ENCODE results near the gene FARSB.

- RRBS = 86% methylated on average over 5 of the region's 9 CpGs
Observed at GRCh38 chr2:219574445-219574925, 2.4 kb downstream of the INHA start.

DNA sequence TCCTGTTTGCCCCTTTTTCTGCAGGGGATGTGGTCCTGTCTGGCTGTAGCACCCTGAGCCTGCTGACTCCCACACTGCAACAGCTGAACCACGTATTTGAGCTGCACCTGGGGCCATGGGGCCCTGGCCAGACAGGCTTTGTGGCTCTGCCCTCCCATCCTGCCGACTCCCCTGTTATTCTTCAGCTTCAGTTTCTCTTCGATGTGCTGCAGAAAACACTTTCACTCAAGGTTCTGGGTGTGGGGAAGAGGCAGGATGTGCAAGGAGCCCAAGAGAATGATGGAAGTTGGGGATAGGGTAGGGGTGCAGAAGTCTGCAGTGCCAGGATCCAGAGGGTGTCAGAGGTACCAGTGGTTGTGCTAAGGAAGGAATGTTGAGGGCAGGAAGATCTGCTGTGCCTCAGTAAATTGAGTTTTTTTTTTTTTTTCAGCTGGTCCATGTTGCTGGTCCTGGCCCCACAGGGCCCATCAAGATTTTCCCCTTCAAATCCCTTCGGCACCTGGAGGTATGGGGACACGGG lies 3.6 kb downstream of the STK11IP start:
- RRBS = no CpG with 5 or more reads among the region's 5 CpGs

GRCh38 chr2:219626483-219626877 lies 950 bp upstream of the SLC4A3 start:
- RRBS = no CpG with 5 or more reads among the region's 7 CpGs

GRCh38 chr2:219644816-219645619 lies 17.6 kb downstream of the SLC4A3 start:
- RRBS = 72% methylated on average over 10 of the region's 18 CpGs

DNA sequence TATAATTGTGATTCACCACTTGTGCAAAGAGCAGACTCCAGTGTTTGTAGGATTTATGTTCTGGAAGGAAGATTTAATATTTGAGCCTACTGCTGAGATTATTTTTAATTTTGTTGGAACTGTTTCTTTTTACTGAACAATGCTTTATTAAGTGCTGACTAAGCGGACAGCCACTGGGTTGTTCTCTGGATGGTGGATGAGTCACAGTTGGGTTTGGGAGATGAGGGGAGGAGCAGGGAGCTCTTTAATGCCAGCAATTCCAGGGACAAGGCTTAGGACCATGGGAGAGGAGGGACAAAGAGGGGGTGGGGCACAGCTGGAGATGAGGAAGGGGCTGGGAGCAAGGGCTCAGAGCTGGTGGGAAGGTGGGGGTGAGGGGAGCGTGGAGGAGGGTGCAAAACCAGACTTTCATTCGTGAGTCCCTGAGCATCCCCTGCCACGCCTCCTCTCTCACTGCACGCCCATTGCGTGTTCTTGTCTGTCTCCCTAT lies 18.2 kb downstream of the SLC4A3 start:
- RRBS = no CpG with 5 or more reads among the region's 6 CpGs

DNA sequence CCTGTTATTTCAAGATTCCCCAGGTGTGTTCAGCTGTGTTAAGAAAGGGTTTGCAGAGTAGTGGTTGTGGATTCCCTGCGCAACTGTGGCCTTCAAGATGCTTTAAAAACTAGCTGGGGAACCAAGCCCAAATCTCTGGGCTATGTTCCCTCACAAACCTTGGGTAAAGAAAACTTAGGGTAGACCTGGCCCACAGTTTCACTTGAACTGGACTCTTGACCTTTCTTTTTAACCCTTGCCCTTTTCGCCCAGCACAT lies 294.9 kb downstream of the SLC4A3 start:
- RRBS = no CpG with 5 or more reads among the region's 2 CpGs

GRCh38 chr2:221529064-221529668 lies 42.9 kb downstream of the EPHA4 start:
- RRBS = no CpG with 5 or more reads among the region's 4 CpGs

DNA sequence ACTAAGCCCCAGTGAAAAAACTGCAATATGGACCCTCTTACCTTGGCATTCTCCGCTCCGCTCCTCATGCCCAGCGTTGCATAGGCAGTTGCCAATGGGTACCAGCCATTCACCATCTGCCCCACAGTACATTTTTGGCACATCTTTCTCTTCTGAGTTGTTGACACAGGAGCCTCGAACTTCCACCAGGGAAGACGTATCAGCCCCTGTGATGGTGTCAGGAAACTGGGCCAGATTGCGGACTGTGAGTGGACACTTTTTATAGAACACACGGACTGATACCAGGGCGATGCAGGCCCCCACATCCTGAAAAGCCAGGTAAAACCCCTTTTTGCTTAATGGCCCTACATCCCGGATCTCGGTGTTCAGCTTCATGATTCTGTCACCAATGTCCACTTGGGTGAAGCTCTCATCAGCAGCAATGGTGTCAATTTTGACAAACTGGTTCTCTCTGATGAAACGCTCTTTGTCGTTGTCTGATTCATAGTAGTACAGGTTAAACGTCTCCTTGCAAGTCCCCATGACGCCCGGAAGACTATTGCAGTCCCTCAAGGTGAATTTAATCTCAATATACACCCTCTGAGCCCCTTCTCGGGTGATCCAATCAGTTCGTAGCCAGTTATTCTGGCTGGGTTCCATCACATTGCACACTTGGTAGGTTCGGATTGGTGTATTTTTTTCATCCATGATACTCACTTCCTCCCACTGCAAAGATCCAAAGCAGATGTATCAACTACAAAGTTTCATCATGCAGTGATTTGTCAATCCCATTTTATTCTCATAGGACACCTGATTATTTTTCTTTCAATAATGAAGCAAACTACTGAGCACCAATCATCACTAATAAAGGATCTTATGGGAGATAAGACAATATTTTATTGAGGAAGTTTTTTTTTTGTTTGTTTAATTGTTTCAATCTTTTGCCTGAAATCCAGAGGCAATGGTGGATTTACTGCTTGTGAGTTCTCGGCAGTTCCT lies 8.1 kb downstream of the EPHA4 start:
- RRBS = no CpG with 5 or more reads among the region's 19 CpGs

- RRBS = 10% methylated on average over 18 of the region's 48 CpGs
Observed at GRCh38 chr2:222290907-222291900, 7.6 kb downstream of the PAX3 start.

GRCh38 chr2:222484961-222485278 lies 60.6 kb downstream of the SGPP2 start:
- RRBS = no CpG with 5 or more reads among the region's 5 CpGs

DNA sequence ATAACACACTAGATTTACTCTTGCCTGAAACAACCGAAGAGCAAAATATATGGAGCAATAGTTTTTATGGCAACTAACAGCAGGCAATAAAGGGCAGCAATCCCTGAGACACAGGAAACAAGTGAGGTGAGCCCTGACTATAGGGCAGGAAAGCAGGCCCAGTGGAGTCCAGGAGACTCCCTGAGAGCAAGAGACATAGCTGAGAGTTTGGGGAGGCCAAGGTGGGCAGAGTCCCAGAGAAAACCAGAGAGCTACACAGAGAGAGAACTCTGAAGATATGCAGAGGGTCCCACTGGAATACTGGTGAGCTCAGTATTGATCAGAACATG lies 18.8 kb downstream of the FARSB start:
- RRBS = no CpG with 5 or more reads among the region's 1 CpG

GRCh38 chr2:222655858-222656654 lies at the start of gene FARSB:
Gene FARSB (minus strand): TSS chr2:222656092.
- RRBS = 0% methylated on average over 4 of the region's 43 CpGs

DNA sequence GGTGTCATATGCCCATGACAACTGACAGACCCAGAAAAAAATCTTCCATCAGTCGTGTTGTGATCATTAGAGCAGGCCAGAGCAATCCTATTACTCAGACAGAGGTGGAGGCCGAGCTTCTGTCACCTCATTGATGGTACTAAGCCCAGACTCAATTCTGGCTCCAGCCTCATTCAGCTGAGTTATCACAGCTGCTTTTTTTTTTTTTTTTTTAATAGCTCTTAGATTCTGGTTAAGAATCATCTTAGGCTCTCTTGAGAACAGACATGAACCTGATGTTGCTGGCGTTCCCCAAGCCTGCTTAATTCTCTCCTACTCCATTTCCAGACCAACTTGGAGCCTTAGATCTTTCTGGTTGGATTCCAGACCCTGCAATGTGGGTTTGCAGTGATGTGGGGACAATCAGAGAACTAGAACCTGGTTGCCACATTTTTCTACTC lies 43.2 kb downstream of the MOGAT1 start:
- RRBS = no CpG with 5 or more reads among the region's 3 CpGs

DNA sequence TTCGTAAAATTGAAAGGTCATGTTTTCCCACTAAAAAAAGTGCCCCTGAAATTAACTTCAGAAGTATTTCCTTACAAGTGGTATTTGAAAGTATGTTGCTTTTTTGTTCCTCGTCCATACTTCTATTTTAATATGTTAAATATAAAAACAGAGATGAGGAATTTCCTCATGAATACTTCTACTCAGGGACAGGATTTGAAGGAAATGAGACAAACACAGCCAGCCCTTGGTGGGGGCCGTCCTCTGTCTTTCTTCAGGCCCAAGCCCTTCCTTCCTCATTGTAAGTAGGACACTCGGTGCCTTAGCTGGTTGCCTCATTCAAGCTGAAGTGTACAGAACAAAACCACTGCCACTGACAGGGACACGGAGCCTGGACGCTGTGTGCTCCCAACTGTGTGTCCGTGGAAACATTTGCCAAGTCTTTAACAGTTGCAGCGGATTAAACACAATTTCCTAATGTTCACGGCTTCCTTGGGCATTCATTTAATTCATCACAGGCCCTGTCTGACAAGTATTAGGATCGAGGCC lies 69.0 kb upstream of the ACSL3 start:
- RRBS = no CpG with 5 or more reads among the region's 10 CpGs

DNA sequence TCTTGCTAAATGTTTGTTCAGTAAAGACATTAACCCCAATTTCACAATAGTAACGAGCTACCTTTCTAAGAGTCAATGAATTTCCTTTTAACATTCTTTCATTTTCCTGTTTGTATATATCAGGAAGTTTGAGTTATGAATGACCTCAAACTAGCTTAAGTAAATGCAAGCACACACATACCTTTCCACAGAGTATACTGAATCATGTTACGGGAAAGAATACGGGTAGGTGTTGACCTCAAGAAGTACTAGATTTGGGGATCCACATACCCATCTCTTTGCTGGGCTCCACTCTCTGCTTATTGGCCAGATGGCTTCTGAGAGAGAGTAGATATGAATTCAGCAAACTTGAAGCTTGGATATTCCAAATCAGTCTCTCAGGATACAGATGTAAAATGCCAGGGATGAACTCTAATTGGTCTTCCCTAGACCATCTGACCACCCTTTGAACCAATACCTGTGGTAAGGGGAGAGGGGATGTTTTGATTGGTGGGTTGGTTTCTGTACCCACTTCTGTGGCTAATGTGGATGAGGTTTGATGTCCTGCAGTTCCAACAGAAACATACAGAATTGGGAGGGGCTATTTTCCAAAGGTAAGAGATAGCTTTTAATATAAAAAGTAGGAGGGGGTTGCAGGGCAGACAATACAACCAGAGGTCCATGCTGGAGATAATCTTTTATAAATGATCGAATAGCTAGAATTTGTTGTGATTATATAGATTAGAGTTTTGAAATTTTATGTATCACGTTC lies 18.0 kb upstream of the ACSL3 start:
- RRBS = no CpG with 5 or more reads among the region's 5 CpGs

- RRBS = no CpG with 5 or more reads among the region's 7 CpGs
Observed at GRCh38 chr2:222912481-222913342, 51.9 kb downstream of the ACSL3 start.

GRCh38 chr2:222994109-222994775 lies 57.7 kb upstream of the KCNE4 start:
- RRBS = no CpG with 5 or more reads among the region's 10 CpGs

- RRBS = no CpG with 5 or more reads among the region's 14 CpGs
Observed at GRCh38 chr2:223050711-223051674, 997 bp upstream of the KCNE4 start.

- RRBS = no CpG with 5 or more reads among the region's 6 CpGs
Observed at GRCh38 chr2:223725369-223725887, 112.0 kb downstream of the AP1S3 start.

- RRBS = under 1% methylated on average over 19 of the region's 52 CpGs
Observed at GRCh38 chr2:223943694-223944713, 1.1 kb downstream of the WDFY1 start.